T47D (cell line): ENCODE results near the genes ZSCAN32 and NAA60.

DNA sequence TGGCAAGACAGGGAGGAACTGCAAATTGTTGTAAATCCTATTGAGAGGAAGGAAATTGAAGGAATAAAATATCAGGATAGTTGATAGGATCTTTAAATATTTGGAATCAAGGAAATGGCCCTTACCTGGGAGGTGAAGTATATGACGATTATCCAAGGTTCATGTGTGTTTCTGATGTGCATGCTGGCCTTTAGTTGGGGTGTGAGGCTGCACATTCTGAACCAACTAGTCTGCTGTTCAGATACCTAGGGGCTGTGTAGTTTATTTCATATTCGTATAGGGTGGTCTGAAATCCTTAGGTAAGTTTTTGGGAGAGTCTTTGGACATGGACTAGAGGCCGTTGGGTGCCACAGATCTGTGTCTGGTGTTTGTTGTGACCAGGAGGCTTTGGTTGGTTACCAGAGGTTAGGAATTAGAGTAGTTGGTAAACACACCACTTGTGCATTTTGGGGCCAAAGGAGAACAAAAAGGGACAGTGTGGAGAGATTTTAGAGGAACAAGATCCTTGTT is 3.1 kb downstream of the SRRM2 start:
- RRBS, result no CpG with 5 or more reads among the region's 3 CpGs

DNA sequence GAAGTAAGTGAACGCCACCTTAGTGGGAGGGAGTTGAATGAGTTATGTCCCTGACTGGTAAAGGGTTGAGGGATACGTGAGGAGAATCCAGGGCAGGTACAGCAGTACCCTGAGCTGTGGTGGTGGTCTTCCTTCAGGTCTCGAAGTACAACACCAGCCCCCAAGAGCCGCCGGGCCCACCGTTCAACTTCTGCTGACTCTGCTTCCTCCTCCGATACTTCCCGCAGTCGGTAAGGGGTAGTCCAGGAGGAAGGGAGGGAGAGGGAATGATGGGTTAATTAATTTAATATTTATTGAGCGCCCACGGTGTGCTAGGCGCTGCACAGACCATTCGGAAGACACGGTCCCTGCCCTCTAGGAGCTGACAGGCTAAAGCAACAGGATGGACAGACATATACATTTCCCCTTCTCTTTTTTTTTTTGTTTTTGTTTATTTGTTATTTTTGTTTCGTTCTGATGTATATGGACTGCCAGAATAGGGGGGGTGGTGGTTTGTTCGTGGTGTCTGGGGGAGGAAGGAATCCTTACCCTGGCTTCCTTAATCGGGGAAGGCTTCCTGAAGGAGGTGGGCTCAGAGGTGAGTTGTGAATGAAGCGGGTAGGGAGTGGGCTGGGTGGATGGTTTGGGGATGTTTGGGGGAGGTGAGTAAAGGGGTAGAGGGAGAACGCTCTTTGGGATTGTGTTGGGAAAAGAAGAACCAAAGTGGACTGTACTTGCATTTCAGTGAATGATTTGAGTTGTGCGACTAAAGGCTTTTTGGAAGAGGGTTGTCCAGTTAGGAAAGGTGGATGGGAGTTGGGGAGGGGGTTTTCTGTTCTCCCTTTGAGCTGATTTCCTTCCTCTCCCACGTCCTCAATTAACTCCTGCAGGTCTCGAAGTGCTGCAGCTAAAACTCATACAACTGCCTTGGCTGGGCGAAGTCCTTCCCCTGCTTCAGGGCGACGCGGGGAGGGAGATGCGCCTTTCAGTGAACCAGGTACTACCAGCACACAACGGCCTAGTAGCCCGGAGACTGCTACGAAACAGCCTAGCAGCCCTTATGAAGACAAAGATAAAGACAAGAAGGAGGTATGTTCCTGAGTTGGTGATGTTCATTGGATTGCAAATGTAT is 7.3 kb downstream of the SRRM2 start:
- RRBS, result no CpG with 5 or more reads among the region's 30 CpGs

DNA sequence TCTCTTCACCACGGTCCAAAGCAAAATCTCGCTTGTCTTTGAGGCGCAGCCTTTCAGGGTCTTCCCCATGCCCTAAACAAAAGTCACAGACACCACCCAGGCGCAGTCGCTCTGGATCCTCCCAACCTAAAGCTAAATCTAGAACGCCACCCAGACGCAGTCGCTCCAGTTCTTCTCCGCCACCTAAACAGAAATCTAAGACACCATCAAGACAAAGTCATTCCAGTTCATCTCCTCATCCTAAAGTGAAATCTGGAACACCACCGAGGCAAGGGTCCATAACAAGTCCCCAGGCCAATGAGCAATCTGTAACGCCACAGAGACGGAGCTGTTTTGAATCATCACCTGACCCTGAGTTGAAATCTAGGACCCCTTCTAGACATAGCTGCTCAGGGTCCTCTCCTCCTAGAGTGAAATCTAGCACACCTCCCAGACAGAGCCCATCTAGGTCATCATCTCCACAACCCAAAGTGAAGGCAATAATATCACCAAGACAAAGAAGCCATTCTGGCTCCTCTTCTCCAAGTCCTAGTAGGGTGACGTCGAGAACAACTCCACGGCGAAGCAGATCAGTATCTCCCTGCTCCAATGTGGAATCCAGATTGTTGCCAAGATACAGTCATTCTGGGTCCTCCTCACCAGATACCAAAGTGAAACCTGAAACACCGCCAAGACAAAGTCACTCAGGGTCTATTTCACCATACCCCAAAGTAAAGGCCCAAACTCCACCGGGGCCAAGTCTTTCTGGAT is 10.6 kb downstream of the SRRM2 start:
- RRBS, result no CpG with 5 or more reads among the region's 18 CpGs

DNA sequence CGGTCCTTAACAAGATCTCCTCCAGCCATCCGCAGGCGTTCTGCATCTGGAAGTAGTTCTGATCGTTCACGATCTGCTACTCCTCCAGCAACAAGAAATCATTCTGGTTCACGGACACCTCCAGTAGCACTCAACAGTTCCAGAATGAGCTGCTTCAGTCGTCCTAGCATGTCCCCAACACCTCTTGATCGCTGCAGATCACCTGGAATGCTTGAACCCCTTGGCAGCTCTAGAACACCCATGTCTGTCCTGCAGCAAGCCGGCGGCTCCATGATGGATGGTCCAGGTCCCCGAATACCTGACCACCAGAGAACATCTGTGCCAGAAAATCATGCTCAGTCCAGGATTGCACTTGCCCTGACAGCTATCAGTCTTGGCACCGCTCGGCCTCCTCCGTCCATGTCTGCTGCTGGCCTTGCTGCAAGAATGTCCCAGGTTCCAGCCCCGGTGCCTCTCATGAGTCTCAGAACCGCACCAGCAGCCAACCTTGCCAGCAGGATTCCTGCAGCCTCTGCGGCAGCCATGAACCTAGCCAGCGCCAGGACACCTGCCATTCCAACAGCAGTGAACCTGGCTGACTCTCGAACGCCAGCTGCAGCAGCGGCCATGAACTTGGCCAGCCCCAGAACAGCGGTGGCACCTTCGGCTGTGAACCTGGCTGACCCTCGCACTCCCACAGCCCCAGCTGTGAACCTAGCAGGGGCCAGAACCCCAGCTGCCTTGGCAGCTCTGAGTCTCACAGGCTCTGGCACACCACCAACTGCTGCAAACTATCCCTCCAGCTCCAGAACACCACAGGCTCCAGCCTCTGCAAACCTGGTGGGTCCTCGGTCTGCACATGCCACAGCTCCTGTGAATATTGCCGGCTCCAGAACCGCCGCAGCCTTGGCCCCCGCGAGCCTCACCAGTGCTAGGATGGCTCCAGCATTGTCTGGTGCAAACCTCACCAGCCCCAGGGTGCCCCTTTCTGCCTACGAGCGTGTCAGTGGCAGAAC is 10.1 kb downstream of the ELOB start:
- RRBS, result no CpG with 5 or more reads among the region's 32 CpGs

GRCh38 chr16:2936735-2937486 is 25.2 kb downstream of the FLYWCH1 start:
- RRBS, result no CpG with 5 or more reads among the region's 37 CpGs

DNA sequence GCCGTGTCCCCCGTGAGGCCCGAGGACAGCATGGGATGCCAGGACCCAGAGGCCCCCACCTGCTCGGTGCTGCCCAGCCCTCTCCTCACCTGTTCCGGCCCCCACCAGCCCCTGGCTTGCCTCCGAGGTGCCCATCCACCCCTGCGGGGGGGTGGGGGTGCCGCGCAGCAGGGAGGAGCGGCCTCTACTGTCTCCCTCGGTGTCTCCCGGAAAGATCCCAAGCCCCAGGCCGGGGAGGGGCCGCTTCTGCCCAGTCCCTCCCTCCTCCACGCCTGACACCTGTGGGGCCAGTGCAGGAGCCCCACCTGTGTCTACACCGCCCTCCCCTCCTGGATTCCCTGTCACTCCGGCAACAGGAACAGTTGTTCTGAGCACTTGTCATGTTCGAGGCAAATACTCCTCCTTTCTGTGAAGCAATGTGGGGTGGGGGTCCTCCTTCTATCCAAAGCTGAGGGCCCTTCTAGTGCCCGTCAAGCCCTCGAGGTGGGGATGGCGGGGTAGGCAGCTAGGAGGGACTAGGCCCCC is 9.0 kb upstream of the KREMEN2 start:
- RRBS, result 27% methylated on average over 12 of the region's 21 CpGs

DNA sequence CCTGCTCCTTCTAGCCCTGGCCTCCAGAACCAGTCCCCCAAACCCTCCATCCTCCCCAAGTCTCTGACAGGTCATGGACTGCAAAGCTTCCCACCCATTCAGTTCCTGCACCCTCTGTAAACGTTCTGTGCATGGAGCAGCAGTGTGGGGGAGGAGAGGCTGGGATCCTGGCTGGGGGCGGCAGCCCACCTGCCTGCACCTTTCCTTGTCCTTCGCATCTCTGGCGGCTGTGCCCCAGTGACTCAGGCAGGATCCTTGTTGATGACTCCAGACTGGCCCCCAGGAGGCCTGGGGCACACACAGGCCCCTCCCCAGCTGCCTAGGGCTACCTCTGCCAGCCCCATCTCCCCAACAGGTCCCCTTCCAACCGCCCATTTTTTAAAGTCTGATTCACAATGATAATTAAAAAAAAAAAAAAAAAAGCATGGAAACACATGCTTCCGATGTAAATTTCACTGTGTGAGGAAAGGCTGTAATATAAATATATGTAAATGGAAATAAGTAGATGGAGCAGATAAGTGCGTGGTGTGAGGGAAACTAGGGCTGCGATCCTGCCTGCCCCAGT is 1.7 kb upstream of the PKMYT1 start:
- RRBS, result no CpG with 5 or more reads among the region's 8 CpGs

DNA sequence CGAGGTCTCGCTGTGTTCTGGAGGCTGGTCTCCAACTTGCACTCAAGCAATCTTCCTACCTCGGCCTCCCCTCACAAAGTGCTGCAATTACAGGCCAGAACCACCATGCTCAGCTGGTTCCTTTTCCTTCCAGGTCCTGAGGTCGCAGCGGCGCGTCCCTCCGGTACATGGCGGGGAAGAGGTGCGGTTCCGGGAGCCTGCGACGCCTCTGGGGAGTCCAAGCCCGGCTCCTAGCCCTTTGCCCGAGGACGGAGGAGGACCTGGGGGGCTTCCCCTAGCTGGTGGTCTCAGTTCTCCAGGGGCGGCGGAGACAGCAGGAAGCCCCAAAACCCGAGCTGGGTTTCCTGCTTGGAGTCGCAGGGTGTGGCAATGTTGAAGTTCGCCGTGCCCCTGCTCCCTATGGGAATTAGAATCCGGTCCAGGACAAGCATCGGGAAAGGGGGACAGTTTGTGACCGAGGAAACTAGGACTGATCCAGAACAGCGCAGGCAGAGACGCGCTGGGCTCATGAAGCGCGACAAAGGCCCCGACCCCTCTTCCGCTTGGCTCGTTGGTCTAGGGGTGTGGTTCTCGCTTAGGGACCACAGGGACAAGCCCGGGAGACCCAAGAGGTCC is 25.1 kb downstream of the ZNF213 start:
- RRBS, result no CpG with 5 or more reads among the region's 35 CpGs

GRCh38 chr16:3215334-3215685 is 19.6 kb downstream of the ZNF200 start:
- RRBS, result no CpG with 5 or more reads among the region's 6 CpGs

GRCh38 chr16:3282697-3283129 is 578 bp upstream of the ZNF263 start:
- RRBS, result 2% methylated on average over 6 of the region's 42 CpGs

DNA sequence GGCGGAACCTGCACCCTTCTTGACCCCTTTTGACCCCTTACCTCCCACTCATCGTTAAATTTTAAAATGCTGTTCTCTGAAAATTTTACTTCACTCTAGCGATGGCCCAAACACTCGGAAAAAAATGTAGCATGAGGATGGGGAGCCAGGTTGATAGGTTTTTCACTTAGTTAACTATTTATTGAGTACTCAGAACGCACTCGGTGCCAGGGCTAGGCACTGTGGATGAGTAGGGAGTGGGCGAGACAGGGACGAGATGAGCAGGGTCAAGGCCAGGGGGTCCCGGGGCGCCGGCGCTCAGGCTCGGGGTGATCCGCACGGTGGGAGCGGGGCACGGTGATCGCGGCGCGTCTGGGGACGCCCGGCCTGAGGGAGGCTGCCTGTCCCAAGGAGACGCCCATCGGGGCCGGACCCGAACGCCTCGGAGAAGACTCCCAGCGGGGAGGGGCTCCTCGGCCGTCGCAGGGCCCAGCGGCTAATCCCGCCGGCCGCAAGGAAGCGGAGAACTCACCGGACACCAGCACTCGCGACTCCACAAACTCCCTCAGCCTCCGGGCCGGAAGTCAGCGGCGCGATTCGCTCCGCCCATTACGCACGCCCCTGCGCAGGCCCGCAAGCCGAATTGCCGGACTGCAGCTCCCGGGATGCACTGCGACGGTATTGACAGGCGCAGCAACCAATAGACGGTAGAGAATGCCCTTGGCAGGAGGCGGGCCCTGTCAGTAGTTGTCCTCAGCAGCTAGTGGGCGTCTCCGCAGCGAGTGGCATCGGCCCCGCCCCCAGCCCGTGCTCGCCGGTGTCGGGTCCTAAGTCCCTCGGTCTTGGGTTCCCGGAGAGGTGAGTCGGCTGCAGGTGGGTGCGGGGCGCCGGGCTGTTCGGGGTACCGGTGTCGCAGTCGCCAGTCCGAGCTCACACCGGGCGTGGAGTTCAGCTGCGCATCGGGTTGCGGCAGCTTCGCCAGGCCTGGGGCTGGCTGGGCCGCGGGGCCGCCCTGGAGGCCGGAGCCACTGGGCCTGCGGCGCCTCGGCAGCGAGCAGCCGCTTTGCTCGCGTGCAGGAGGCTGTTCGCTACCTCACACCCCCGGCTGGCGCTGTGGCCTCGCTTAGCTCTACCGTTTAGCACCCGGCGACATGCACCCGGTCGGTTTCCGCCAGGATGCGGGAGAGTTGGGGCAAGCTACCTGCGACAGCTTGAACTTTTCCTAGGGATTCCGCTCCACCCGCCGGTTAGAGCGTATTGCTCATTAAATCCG is at the start of gene ZSCAN32:
Gene ZSCAN32 (minus strand): TSS at position 571 of the 1,252 bp plus-strand sequence.
- RRBS, result 1% methylated on average over 68 of the region's 114 CpGs

GRCh38 chr16:3443279-3443943 is at the start of gene NAA60:
NAA60 (plus strand) TSS chr16:3443680.
- RRBS, result 48% methylated on average over 3 of the region's 46 CpGs

- RRBS, result no CpG with 5 or more reads among the region's 16 CpGs
These were observed 588 bp downstream of the NAA60 start for GRCh38 chr16:3443944-3444591.

DNA sequence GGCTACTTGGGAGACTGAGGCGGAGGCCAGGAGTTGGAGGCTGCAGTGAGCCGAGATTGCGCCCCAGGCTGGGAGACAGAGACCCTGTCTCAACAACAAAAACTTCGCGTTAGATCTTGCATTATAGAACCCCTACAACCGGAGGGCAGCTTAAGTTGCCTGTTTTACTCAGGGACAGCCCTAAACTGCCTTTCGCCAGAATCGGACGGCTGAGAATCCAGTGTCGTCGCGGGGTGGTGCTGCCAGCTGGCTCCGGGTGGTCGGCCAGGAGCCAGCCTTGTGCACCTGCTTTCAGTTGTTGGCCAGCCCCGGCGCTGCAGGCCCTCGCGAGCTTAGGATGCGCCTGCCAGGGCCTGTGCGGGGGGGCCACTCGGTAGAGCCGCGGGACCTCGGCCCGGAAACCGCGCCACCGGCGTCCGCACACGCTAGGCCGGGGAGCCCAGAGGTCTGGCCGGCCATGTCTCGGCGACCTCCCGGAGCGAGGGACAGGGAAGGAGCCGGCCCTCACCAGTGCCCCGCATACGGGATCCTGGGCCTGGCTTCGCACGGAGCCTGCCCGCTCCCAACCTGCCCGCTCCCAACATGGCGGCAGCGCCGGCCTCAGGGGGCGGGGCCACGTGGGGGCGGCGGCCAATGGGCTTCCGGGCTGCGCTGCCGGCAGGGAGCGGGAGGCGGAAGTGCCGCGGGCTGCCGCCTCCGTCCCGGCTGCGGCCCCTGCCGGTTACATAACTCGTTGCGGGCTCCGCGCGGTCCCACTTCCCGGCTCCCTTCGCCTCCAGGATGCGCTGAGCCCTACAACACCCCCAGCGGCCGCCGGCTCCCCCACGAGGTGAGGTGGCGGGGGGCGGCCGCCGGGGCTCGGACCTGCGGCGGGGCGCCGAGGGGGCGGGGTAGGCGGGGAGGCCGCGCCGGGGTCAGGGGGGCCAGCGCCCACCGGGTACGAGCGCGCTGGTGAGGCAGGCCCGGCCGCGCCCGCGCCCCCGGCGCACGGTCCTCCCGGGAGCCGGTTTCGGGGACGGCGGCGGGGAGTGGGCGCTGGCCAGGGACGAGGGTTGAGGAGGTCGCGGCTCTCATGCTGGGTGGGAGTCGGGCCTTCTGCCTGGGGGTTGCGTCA is 14.2 kb downstream of the NAA60 start:
- RRBS, result 2% methylated on average over 57 of the region's 114 CpGs

- RRBS, result no CpG with 5 or more reads among the region's 10 CpGs
These were observed 15.5 kb downstream of the NAA60 start for GRCh38 chr16:3458944-3459477.

GRCh38 chr16:3509484-3510016 is 8.7 kb downstream of the CLUAP1 start:
- RRBS, result no CpG with 5 or more reads among the region's 12 CpGs

GRCh38 chr16:3626343-3626817 is 15.0 kb upstream of the SLX4 start:
- RRBS, result no CpG with 5 or more reads among the region's 1 CpG

- RRBS, result no CpG with 5 or more reads among the region's 20 CpGs
These were observed 8.1 kb upstream of the DNASE1 start for GRCh38 chr16:3646154-3647123.

DNA sequence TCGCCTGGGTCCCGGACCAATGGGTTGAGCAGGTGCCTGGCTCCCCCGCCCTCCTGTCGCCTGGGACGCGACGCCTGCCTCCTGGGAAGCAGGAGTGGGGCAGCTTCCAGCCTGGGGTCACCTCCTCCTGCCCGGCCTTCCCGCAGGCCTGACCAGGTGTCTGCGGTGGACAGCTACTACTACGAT is 1.9 kb downstream of the DNASE1 start:
- RRBS, result no CpG with 5 or more reads among the region's 11 CpGs

DNA sequence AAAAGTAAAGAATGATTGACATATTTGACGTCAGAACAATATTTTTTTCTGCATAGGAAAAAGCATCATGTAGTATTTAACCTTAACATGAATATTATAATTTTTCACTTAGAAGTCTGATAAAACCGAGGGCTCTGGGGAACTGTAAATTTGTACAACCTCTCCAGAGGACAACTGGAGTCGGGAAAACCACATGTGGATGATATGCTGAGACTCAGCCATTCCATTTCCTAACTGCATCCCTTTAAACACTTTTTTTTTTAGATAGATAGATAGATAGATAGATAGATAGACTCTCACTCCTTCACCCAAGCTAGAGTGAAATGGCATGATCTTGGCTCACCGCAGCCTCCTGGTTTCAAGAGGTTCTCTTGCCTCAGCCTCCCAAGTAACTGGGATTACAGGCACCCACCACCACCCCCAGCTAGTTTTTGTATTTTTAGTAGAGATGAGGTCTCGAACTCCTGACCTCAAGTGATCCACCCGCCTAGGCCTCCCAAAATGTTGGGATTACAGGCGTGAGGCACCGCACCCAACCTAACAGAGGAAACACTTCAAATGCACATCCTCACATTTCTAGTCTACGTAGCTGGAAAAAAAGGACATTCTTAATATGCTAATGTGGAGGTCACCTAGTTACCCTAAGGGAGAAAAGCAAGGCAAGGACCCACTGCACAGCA is 5.1 kb downstream of the DNASE1 start:
- RRBS, result no CpG with 5 or more reads among the region's 9 CpGs